Measurements from ENCODE around the genes GAL3ST3 and CARNS1.

DNA sequence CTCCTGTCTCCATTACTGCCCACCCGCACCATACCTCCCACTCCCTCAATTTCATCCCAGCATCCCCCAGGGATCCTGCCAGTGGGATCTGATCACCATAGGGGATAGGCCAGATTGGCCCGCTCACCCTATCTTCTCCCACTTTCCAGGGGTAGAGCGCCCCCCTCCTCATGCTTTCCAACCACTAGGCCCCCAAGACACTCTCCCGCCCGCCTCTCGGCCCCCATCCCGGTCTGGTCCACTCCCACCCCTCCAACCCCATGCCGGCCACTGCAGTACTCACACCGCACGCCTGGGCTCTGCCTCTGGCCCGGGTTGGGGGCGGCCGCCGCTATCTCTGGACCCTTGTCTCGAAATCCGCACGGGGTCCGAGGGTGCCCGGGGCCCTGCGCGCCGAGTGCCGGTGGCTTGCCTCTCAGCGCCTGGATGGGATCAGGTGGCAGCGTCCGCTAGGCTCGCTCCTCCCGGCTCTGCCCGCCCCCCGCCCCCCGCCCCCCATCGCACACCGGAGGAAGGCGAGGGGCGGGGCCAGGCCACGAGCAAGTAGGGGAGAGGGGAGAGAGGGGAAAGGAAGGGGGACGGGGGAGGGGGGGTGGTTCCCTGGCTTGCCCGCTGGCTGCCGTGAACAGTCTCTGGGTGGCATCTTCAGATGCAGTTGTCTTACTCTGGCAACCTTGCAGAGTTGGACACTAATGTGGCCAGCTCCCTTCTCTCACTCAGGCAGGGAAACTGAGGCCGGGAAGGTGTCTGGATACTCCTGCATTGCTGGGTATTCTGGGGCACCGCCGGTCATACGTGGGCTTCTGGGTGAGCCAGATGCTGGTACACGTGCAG lies at the start of gene GAL3ST3:
TSS of gene GAL3ST3 (minus strand) at position 434 of the 834 bp plus-strand sequence.
- PRO-cap: no peak

GRCh38 chr11:66057935-66059135 lies 6.2 kb downstream of the SF3B2 start:
- PRO-cap: no peak

DNA sequence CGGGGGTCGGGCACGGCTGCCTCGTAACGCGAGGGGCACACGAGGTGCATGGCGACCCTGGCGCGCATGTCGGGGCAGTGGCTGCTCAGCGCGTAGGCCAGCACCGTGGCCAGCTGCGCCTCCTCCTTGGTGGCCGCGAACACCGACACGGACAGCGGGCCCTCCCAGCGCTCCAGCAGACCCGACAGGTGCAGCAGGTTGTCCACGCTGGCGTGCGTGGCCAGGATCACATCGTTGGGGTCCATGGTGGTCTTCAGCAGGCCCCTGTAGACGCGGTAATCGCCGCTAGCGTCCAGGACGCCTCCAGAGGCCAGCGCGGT lies 435 bp downstream of the B4GAT1 start:
- PRO-cap: no peak

- PRO-cap: no peak
Measured at GRCh38 chr11:66539209-66539686, 6.6 kb downstream of the ZDHHC24 start.

- PRO-cap: no peak
Measured at GRCh38 chr11:66689715-66690376, 12.2 kb upstream of the RBM4B start.

DNA sequence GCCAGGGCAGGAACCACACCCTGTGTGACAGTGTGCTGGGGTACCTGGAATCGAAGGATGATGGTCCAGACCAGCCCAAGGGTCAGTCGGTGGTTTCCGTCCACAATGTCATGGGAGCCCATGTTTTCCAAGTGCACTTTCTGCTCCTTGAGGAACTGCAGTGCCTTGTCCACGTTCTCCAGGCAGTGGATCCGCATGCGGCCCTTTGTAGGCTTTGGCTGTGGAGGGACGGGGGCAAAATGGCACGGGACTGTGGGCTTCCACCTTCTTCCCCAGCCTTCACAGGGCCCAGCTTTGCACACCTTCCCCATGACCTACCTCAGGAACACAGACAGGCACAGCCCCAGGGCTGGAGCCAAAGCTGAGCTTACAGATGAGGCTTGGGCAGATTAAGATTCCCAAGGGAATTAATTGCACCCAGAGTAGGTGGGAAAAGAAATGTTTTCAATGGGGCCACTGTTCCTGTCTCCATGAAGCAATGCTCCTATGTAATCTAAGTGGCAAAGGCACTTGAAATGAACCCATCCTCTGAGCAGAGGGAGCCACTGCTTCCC lies 13.8 kb downstream of the SPTBN2 start:
- PRO-cap: no peak

DNA sequence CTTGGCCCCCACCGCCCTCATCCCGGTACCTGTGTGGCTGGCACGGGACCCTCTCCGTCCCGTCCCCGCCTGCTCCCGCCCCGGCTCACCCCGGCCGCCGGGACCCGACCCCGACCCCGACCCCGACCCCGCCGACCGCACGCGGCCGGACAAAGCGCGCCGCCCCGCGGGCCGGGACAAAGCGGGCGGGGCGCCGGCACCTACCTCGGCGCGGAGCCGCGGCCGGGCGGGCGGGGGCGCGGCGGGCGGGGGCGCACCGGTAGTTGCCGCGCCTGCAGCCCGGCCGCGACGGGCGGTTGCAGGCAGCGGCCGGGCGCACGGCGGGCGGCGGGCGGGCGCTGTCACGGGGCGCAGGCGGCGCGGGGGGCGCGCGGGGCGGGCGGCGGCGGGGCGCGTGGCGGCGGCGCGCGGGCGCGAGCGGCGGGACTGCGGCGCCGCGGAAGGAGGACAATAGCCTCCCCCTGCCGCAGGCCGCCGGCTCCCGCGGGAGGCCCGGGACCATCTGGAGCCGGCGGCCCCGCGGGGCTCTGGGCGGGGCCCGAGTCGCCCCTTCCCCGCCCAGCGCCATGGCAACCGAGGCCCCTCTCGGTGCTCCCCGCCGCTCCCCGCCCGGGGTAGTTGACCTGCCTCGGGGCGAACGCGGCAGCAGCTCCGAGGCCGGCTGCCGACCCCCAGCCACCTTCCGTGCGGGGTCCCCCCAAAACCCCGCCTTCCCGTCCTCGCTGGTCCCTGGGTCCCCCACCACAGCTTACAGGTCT lies 880 bp downstream of the SPTBN2 start:
- PRO-cap: unidirectional peak, minus-strand start at position 504 of the sequence

DNA sequence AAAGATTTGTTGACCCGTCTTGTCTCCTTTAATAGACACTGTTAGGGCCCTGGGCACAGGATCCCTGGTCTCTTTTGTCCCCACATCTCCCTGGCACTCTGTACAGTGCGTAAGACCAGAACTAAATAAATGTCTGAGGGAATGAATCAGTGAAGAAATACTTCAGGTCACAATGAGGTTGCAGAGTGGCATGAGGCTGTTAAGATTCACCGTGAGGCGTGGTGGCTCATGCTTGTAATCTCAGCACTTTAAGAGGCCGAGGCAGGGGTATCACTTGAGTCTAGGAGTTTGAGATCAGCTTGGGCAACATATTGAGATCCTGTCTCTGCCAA lies 26.7 kb downstream of the LRFN4 start:
- PRO-cap: no peak

DNA sequence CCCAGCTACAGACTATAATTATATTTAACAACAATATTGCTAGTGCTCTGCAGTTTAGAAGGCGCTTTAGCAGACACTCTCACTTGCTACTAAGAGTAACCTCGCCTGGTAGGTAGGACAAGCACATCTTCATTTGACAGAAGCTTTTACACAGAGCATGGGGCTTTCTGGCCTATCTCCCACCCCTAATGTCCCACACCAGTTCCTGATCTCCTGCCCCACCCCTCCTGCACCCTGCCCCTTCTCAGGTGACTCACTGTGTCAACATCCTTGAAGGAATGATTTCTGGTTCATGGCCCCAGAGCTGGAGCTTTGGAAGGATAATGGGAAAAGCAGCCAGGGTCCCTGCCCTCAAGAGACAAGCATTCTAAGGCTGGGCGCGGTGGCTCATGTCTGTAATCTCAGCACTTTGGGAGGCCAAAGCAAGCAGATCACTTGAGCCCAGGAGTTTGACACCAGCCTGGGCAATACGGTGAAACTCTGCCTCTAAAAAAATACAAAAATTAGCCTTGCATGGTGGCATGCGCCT lies 47.2 kb downstream of the LRFN4 start:
- PRO-cap: no peak

DNA sequence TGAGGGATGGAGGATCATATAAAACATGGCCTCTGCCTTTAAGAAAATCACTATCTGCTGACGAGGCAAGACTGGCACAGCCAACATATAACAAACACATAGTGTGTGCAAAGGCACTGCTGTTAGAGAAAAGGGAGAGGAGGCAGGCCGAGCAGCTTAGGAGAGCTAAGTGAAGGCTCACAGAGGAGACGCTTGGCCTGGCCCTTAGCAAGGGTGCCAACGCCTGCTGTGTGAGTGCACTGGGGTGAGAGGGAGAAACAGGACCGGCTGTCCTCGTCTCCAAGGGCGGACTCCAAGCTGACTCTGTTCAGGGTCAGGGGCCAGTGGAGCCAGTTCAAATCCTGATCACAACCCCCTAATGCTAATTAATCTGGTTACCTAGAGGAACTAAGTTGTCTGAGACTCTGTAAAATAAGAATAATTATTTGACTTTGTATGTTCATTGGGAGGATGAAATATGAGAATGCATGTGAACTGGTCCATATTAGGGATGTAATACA lies 48.3 kb downstream of the LRFN4 start:
- PRO-cap: no peak

GRCh38 chr11:66915194-66915891 lies 42.8 kb downstream of the PC start:
- PRO-cap: no peak

DNA sequence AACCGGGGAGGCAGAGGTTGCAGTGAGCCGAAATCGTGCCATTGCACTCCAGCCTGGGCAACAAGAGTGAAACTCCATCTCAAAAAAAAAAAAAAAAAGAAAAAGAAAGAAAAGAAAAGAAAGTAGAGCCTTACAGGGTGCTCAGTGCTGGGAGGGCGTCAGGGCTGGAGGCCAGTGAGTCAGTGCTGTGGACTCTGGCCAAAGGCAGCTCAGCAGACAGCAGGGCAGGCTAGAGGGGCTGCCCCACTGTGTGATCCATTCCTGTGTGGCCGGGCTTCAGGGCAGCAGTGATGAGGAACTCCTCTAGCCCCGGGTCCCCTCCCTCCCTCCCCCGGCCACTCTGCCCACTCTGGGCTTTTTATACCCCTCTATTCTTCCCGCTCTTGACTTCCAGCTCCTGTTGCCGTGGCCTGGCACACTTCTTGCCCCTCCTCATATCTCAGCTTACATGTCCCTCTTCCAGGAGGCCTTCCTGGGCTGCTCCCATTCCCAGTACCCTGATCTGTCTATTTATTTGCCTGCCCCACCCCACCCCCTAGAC lies 10.0 kb downstream of the SYT12 start:
- PRO-cap: no peak

DNA sequence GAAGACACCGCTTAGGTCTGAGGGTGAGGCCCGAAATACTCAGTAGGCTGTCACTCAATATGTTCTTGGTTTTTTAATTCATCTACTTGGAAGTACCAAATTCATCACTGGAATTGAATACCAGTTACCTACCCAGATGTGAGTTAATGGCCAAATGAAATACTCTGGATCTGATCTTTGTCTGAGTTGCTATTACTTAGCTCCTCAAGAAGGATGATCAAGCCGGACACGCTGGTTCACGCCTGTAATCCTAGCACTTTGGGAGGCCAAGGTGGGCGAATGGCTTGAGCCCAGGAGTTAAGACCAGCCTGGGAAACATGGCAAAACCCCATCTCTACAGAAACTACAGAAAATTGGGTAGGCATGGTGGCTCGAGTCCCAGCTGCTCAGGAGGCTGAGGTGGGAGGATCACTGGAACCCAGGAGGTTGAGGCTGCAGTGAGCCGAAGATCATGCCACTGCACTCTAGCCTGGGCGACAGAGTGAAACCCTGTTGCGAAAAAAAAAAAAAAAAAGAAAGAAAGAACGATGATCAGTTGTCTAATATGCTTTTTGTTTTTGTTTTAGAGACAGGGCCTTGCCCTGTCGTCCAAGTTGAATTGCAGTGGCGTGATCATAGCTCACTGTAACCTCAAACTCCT lies 38.0 kb upstream of the GRK2 start:
- PRO-cap: no peak

DNA sequence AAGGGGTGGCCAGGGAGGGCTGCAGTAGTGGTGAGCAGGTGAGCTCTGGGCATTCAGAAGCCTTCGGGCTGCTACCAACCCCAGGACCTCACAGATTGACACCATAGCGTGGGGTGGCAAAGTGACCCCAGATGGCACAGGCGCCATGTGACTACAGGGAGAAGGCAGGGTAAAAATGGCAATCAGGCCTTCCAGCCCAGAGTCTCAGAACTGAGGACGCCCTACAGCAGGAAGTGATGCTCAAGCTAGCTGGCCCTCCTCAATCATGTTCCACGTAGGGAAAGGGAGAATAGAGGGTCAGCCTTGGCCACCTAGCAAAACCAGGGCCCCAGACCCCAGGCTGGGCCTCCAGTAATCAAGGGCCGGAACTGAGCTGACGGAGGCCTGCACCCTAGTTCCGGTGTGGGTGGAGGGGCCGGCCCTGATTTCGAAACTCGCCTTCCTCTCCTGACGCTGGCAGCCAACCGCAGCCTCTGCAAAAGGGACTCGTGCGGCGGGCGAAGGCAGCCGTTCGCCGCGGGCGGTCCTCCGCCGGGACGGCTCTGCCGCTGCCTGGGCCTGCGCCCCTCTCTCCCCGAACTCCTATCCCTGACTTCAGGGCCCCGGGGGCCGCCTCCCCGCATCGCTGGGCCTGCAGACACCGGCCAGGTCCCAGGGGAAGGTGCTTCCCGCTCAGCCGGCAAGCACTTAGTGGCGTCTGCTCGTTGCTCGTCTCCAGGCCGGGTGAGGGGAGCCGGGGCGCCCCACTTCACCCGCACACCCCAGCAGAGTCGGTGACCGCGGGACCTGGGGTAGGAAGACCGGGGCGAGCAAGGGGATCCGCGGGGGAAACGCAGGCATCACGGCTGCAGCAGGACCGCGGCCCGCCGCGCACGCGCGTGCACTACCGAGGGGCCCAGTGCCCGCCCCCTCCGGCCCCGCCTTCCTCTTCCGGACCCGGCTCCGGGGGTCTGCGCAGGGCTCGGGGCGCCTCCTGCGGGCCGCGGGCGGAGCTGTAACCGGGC lies 703 bp upstream of the ANKRD13D start:
- PRO-cap: bidirectional peak, plus-strand start at position 137 of the sequence, minus-strand start at position 105 of the sequence; bidirectional peak, plus-strand start at position 478 of the sequence, minus-strand start at position 596 of the sequence; bidirectional peak, plus-strand start at position 702 of the sequence, minus-strand start at position 692 of the sequence; bidirectional peak, plus-strand start at position 926 of the sequence, minus-strand start at position 885 of the sequence

DNA sequence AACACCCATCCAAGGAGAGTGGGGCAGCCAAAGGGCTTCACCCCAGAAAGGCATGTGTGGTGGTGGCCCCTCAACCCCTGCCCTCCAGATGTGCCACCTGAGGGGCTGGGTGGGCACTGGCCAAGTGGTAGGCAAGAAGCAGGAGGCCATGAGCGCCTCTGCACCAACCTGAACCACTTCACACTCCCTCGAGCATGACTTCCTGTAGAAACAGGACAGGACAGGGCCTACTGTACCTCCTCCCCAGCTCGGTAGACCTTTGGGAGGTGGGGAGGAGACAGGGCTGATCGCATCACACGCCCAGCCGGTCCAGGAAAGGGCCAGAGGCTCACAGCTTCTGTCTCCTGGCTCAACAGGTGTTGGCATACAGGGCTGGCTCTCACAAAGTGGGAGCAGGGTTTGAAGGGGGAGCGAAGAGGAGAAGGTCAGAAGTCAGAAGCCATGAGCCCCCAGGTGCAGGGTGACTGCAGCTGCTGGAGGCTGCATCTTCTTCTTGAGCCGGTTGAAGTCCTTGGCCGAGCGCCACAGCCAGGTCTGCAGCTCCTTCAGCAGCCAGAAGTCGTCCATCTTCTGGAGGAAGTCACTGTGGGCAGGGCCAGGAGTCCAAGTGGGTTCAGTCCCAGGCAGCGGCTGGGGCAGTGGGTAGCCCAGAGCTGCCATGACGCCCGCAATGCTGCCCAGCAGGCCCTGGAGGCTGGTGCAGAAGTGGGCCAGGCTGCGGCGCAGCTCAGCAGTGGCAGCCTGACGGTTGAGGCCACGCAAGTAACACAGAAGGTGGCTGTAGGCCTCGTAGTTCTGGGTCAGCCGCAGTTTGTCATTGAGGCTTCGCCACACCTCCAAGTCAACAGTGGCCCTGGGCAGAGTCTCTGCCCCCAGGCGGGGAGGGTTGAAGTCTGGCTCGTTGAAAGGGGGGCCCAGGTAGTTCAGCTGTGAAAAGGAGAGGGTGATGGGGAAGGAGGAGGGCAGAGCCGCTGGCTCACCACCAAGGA lies 8.4 kb downstream of the CLCF1 start:
- PRO-cap: no peak

DNA sequence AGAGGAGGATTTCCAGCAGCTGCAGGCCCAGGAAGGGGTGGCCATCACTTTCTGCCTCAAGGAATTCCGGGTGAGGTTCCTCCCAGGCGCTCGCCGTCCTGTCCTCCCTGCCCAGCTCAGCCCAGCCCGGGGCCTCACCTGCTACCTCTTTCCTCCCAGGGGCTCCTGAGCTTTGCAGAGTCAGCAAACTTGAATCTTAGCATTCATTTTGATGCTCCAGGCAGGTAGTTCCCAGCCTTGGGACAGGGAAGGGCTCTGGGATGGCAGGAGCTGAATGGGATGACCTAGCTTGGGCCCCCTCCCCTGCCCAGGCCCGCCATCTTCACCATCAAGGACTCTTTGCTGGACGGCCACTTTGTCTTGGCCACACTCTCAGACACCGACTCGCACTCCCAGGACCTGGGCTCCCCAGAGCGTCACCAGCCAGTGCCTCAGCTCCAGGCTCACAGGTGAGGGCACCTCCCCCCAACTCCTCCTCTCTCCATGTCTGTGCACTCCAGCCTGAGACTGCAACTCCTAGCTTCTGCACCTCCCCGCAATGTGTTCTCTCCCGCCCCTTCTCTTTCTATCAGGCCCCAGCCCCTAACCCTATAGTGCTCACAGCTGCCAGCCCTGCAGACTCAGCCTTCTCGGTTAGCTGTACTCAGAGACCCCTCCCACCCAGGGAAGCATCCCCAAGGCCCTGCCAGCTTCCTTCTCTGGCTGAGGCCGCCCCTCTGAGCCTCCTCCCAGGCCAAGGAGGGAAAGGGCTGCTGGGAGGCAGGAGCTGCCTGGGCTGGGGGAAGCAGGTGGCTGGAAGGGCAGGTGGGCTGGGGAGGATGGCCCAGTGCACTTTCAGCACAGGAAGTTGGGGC lies 4.4 kb downstream of the RAD9A start:
- PRO-cap: no peak

DNA sequence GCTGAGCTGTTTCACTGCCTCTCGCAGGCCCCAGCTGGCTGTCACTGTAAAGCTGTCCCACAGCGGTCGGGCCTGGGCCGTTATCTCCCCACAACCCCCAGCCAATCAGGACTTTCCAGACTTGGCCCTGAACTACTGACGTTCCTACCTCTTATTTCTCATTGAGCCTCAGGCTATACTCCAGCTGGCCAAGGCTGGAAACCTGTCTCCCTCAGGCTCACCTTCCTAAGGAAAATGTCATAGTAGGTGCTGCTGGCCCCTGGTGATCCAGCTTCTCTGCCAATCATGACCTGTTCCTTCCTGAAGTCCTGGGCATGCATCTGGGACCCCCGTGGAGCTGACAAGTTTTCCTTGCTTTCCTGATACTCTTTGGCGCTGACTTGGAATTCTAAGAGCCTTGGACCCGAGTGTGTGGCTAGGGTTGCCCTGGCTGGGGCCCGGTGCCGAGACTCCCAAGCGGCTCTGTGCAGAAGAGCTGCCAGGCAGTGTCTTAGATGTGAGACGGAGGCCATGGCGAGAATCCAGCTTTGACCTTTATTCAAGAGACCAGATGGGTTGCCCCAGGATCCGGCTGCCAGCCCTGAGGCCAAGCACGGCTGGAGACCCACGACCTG lies 3.9 kb downstream of the PPP1CA start:
- PRO-cap: no peak

- PRO-cap: no peak
Measured at GRCh38 chr11:67415156-67415895, at the start of gene CARNS1. TSS of gene CARNS1 (plus strand) at chr11:67415678.

GRCh38 chr11:67464570-67465750 lies 4.1 kb downstream of the TMEM134 start:
- PRO-cap: bidirectional peak, plus-strand start at chr11:67464817, minus-strand start at chr11:67464686

DNA sequence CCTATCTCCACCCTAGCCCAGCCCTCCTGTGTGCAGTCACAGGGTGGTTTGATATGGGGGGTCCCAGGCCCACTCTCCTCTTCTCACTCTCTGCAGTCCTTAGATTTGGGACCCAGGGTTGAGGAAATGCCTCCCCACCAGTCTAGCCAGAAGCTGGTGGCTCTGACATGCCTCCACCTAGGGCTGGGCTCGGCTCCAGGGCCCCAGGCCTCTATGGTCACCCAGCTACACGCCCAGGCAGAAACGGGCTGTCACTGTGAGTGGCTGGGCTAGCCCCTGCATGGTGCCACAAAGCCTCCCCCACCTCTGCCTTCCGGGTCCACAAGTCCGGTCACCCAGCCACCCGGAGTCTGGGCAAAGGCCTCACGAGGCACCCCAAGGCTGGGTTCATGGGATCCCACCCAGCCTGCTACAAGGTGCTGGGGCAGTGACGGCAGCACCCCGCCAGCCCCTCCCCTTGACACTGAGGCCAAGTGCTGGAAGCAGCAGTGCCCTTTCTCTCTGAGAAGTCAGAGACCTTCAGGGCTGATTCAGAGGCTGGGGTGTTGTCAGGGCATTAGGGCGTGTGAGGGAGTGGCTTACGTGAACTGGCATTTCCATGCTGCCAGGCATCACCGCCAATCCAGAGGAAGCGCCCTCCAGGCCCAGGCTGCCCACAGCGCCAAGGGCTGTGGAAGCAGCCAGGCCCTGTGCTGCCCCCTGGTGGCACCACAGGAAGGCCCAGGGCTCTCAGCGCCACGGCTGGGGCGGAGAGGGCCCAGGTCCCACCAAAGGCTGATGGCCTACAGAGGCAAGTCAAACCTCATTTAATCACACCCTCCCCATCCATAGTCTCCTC lies 650 bp upstream of the PITPNM1 start:
- PRO-cap: bidirectional peak, plus-strand start at position 620 of the sequence, minus-strand start at position 468 of the sequence